Ureter (tissue), 1 donor: ENCODE results near the gene PLEKHF1.

- PRO-cap = no peak
These were observed 43.0 kb downstream of the ZNF726 start for GRCh38 chr19:23957457-23958261.

GRCh38 chr19:24002762-24003388, 84.1 kb upstream of the ZNF254 start:
- PRO-cap = no peak

DNA sequence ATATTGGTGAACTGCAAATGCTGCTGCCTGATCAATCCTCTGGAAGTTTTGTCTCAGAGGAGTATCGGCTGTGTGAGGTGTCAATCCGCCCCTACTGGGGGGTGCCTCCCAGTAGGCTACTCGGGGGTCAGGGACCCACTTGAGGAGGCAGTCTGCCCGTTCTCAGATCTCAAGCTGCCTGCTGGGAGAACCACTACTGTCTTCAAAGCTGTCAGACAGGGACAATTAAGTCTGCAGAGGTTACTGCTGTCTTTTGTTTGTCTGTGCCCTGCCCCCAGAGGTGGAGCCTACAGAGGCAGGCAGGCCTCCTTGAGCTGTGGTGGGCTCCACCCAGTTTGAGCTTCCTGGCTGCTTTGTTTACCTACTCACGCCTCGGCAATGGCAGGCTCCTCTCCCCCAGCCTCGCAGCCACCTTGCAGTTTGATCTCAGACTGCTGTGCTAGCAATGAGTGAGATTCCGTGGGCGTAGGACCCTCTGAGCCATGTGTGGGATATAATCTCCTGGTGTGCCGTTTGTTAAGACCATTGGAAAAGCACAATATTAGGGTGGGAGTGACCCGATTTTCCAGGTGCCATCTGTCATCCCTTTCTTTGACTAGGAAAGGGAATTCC, 68.2 kb upstream of the ZNF254 start:
- PRO-cap = no peak

GRCh38 chr19:27771583-27772207, 1441.3 kb downstream of the UQCRFS1 start:
- PRO-cap = no peak

GRCh38 chr19:28606265-28606528, 606.8 kb downstream of the UQCRFS1 start:
- PRO-cap = no peak

GRCh38 chr19:29205752-29206958, 6.8 kb downstream of the UQCRFS1 start:
- PRO-cap = no peak

- PRO-cap = no peak
These were observed 120.1 kb upstream of the VSTM2B start for GRCh38 chr19:29405656-29406106.

DNA sequence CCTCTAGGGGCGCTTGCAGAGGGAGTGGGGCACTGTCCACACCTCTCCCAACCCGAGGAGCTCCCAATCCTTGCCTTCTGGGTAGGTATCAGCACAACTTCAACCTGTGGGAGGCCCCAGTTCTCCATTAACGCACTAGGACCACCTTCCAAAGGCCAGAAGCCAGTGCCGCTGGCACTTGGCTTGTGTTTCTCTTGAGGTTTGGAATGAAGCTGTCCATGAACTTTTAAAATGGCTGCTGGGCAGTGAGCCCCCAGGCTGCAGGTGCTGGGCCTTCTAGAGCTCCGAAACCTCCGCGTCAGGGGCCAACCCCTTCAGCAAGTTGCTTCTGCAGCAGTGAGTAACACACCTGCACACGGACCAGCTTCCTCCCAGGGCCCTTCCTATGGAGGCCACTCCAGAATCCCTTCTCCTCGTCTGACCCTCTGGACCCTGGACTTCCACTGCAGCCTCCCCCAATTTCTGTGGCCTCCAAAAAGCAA, 108.5 kb upstream of the VSTM2B start:
- PRO-cap = no peak

- PRO-cap = no peak
These were observed 720 bp upstream of the POP4 start for GRCh38 chr19:29605007-29606119.

DNA sequence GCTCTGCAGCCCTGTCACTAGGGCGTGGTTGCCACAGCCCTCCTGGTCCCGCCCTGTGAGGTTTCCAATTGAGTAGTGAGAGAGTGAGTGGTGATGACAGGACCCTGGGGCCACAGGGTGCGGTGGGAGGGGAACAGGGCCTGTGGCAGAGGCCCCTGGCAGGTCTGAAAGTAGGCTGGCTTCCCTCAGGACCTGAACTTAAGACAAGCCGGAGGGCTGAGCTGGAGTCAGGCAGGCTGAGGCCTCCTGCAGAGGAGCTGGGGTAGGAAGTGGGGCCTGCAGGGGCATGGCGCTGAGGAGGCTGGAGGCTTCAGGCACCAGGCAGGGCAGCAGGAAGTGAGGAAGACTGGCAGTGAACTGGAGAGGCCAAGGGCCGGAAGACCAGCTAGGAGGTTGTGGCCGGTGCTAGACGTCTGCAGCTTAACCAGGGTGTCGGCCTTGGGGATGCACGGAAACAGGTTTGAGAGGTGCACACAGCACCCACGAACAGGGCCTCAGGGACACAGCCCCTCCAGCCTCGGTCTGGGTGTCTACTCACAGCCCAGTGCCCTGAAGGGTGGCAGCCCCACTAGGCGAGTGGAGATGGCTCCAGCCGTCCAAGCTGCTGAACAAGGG, 17.7 kb downstream of the POP4 start:
- PRO-cap = no peak

- PRO-cap = bidirectional peak, plus-strand start at chr19:29662836, minus-strand start at chr19:29662648; unidirectional peak, minus-strand start at chr19:29663067
These were observed 2.6 kb upstream of the PLEKHF1 start for GRCh38 chr19:29662338-29663399.

DNA sequence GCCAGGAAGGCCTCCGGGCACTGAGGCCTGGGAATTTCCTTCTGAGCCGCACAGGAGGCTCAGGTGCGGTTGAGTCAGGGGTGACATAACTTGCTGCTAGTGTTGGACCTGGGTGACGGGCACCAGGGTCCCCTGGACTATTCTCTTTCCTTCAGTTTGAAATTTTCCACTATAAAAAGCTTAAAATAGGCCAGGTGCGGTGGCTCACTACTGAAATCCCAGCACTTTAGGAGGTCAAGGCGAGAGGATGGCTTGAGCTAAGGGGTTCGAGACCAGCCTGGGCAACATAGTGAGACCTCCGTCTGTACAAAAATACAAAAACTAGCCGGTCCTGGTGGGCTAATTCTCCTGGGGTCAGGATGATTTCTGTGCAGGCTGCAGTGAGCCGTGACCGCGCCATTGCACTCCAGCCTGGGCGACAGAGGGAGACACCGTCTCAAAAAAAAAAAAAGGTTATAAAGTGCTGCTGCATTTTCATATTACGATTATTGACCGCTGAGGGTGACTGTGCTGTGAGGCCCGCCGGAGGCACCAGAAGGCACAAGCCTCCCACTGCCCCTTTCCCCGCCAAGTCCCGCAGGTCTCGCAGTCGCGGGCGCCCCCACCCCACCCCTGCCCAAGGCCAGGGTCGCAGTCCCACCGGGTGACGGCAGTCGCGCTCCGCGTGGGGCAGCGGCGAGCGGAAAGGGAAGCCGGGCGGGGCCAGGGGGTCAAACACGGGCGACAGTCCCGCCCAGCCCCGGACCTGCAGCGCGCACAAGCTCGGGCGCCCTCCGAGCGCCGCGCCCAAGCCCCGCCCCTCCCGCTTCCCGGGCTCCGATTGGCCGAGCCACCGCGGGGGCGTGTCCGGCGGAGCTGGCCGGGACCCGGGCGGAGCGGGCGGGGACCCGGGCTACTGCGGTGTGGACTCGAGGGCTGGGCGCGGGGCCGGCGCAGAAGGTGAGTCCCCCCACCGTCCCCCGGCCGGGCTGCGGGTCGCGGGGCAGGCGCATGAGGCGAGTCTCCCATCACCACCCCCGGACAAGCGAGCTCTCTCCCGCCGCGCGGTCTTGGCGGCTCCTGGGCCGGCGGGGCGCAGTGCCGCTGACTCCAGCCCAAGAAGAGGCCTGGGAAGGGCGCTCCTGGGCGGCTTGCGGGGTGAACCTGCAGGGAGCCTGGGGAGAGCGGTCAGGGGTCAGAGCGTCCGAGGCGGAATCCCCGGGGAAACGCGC, at the start of gene PLEKHF1:
TSS of gene PLEKHF1 (plus strand) at position 895 of the 1,211 bp plus-strand sequence.
- PRO-cap = bidirectional peak, plus-strand start at position 890 of the sequence, minus-strand start at position 758 of the sequence

DNA sequence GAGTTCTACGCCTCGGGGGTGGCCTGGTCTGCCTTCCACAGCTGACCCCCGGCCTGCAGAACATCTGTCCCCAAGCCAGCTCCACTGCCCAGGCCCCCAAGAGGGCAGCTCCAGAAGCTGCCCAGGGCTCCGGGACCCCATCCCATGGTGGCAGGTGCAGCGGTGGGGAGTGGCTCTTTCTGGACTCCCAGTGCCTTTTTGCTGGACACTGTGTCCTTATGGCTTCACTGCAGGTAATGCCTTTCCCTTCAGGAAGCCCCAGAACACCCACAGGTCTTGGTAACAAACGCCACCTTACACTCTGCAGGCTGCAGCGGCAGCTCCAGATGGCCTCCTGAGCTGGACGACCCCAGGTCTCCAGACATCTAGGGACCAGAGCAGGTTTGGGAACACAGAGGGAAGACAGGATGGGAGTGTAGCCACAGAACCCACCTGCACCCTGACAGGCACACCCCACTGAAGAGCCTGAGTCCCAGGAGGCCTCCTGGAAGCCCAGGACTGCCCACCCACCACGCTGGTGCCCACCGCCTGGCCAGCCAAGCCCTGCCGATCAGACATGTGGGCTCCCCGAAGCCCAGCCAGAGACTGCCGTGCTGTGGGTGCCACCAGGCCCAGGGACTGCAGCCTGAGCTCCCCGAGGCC, 9.5 kb downstream of the PLEKHF1 start:
- PRO-cap = no peak

DNA sequence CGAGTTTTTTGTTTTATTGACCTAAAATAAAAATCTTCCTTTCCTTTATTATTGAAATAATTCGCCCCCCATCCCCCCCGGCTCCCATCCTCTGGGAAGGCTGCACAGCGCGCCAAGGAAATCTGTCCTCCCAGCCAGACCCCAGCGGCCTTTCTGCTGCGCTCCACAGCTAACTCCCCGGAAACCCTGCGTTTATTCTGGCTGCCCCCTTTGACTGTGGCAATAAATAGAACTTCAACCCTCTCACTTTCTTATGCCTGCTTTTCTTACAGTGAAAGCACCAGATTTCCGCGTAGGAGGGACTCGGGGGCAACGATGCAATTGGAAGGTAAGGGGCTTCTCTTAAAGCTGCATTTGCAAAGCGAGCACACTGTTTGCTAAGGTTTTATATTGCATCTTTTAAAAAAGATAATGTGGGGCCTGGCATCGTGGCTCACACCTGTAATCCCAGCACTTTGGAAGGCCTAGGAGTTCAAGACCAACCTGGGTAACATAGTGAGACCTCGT, 9.7 kb upstream of the C19orf12 start:
- PRO-cap = no peak

GRCh38 chr19:29806095-29806801, 5.5 kb upstream of the CCNE1 start:
- PRO-cap = no peak

DNA sequence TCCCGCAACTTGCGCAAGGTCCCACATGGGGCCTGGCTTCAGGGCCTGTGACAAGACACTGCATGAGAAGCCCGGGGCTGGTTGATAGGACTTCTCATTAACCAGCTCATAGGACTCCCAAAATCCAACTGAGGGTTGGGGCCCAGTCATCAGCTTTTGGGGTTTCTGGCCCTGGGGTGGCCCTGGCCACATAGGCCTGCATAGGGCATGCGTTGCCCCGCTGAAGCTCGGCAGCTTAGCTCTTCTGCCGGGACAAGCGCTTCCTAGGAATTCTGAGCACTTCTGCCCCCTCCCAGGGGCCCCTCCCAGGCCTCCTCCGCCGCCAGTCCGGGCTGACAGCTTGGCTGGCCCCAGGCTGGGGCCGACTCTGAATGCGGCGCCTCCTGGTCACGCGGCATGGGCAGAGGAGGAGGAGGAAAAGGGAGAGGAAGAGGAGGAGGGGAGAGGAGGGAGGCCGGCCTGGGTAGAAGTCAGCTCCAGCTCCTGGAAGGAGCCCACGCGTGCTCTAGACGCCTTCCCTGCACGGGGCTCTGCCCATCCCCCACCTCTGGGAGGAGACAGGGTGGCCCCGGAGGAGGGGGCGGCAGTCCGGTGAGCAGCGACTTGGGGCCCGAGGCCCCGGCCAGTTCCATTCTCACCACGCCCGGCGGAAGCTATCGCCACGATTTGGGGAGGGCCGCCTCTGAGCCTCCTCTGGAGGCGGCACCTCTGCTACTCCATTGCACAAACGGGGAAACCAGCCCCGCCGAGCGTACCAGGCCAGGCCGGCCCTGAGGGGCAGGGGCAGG, 31.4 kb downstream of the CCNE1 start:
- PRO-cap = bidirectional peak, plus-strand start at position 434 of the sequence, minus-strand start at position 369 of the sequence

DNA sequence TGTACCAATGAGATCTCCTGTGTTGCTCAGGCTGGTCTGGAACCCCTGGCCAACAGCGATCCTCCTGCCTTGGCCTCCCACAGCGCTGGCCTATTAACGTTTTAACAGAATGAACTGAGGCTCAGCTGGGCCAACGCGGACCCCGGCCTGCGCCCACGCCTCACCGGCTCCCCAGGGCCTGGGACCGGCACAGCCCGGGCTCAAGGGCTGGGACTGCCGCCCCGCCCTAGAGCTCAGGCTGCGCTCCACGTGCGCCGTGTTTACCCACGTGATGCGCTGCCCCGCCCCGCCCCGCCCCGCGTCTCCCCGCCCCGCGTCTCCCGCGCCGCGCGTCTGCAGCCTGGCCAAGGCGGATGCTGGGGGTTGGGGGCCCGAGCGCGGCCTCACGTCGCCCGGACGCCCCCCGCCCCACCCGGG, 32.4 kb downstream of the CCNE1 start:
- PRO-cap = no peak

GRCh38 chr19:29844623-29845509, 33.1 kb downstream of the CCNE1 start:
- PRO-cap = unidirectional peak, plus-strand start at chr19:29845155

DNA sequence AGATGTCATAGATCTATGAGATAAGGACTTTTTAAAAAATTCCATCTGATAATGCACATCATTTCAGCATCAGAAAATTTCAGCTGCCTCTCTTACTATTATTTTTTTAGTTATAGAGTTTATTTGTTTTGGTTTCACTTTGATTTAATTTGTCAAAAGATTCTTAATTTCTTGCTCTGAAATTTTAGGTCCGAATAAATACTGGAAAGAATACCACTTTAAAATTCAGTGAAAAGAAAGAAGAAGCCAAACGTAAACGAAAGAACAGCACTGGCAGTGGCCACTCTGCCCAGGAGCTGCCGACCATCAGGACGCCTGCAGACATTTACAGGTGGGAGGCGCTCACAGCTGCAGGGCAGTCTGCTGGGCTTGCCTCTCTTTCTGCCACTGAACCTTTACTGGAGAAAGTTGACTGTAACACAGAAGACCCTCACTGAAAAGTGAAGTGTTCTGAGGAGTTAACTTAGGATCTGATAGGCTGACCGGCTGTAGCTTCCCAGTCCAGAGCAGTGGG, 68.9 kb downstream of the URI1 start:
- PRO-cap = no peak

- PRO-cap = no peak
These were observed 143.2 kb upstream of the ZNF536 start for GRCh38 chr19:30228929-30229373.